GM12878 (cell line): ENCODE measurements around a stretch of chr10.

DNA sequence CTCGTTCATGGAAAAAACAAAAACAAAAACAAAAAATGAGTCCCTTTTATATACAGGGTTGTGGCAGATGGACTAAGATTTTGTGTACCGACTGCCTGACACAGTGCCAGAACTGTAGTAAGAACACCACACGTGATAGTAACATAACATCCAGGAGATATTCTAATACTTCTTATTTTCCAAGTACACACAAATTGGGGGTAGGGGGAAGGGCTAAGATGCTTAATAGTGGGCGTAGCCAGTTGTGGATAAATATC lies 527 bp upstream of the STAMBPL1 start:
- RAMPAGE, long total RNA = no peak
- RRBS, 2 experiments = no CpG with 5 or more reads among the region's 4 CpGs
CAGE:
- cytosol, long polyA minus RNA = no peak
- cytosol, long polyA plus RNA = no peak
- long polyA plus RNA = no peak
- nucleolus, long total RNA = no peak
- nucleus, long polyA plus RNA = no peak
- nucleus, long total RNA = no peak

DNA sequence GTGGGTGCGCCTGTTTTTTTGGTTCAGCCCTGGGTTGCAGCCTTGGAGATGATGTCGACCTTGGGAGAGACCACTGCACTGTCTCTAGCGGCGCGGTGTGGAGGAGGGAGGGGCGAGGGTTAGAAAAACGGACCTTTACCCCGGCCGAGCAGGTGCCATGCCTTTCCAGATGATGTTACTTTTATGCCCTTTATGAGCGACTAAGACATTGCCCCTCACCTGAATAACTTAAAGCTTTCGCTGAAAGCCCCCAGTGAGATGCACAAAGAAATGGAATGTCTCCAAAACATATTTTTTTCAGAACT lies 863 bp downstream of the STAMBPL1 start:
- RAMPAGE, long total RNA = no peak
- RRBS, 2 experiments = no CpG with 5 or more reads among the region's 11 CpGs
CAGE:
- cytosol, long polyA minus RNA = no peak
- cytosol, long polyA plus RNA = no peak
- long polyA plus RNA = no peak
- nucleolus, long total RNA = no peak
- nucleus, long polyA plus RNA = no peak
- nucleus, long total RNA = no peak

DNA sequence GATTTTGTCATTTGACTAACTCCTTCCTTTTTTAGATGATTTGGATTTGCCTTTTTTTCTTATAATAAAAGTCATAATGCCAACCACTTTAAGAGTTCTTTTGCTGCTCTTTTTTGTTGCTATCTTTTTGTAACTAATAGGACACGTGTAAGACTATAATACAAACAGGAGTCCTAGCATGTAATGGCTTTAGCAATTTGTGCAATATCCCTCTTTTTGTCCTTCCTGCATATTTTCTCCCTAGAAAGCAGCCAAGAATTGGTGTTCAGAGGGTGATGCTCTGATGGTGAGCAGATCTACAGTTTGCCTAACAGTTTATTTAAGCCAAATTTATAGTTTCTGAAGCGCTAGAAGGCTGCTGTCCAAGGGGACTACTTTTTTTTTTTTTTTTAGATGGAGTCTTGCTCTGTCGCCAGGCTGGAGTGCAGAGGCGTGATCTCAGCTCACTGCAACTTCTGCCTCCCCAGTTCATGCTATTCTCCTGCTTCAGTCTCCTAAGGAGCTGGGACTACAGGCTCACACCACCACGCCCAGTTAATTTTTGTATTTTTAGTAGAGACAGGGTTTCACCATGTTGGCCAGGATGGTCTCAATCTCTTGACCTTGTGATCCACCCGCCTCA lies 18.9 kb upstream of the FAS start:
- RAMPAGE, long total RNA = no peak
- RRBS, 2 experiments = no CpG with 5 or more reads among the region's 6 CpGs
CAGE:
- cytosol, long polyA minus RNA = no peak
- cytosol, long polyA plus RNA = no peak
- long polyA plus RNA = no peak
- nucleolus, long total RNA = no peak
- nucleus, long polyA plus RNA = no peak
- nucleus, long total RNA = no peak

GRCh38 chr10:88990332-88990410 lies 427 bp upstream of the FAS start:
- RAMPAGE, long total RNA = no peak
CAGE:
- cytosol, long polyA minus RNA = no peak
- cytosol, long polyA plus RNA = no peak
- long polyA plus RNA = no peak
- nucleolus, long total RNA = no peak
- nucleus, long polyA plus RNA = no peak
- nucleus, long total RNA = no peak

DNA sequence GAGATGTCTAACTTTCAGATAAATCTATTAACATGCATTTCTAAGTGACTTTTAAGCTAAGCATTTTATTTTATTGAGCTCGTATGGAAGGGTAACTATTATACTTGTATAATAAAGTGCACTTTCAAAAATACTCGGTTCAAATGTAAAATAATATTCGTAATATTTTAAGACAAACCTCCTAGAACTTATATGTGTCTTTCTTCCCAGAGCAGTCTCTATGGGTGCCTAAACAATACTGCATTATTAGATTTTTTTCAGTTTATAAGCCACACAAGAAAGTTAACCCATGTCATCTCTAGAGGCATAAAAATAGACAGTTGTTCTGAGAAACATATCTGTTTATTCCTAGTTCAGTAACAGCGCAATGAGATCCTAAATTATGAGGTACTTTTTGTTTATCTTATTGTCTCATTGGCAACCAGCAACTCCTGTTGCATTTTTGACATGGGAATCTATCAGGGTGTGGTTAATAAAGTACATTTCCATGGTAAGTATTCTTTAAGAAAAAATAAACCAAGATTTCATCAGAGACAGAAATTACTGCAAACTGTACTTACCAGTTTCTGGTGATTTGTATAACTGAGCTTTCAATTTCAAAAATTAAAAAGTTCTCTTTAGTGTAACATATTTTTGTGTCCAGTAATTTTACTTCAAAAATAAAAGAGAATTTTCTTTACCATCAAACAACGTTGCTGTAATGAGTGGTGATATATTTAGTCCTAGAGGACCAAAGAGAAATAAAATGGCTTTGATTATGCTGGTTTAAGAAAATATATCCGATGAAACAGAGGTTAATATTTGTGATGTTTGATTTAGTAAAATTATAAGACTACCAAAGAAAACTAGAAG lies 9.0 kb downstream of the FAS start:
- RAMPAGE, long total RNA = no peak
- RRBS, 2 experiments = no CpG with 5 or more reads among the region's 6 CpGs
CAGE:
- cytosol, long polyA minus RNA = no peak
- cytosol, long polyA plus RNA = no peak
- long polyA plus RNA = no peak
- nucleolus, long total RNA = no peak
- nucleus, long polyA plus RNA = no peak
- nucleus, long total RNA = no peak

DNA sequence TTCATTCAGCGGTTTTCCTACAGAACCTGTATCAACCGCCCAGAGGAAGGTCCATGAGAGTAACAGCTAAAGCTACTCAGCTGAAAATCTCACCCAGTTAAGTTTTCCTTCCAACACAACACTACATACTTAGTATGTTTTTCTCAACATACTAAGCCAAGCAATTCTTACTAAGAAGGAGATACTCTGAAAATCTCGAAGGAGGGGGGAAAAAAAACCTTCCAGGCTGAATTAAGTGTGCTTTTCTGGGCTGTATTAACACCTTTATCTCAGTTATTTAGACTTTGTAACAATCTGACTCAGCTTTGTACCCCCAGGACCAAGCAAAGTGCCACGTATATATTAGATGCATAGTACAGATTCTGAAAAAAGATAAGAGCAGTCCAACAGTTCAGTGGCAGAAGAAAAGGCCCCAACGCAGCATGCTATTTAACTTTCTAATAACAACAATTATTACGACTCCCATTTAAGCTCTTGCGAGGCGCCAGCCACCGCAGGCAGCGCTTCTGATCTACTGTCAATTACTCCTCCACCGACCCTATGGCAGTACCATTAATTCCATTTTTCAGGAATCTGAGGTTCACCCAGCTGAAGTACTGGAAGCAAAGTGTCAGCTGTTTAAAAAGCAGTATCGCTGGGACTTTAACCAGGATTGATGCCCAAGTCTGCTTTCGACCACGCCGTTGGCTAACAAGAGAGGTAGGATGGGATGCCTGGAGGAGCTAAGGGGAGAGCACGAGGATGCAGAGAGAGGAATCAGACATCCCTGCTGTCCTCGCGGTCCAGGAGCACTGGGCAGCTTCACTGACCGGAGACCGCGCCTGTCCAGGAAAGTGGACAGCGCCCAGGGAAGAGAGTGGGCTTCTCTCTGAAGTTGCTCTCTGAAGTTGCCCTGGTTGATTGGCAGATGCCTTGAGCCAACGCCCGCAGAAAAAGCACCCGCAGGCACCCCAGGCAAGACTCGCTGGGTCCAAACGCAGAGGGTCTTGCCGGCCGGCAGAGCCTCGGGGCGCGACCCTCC lies 617 bp downstream of the LIPA start:
- RAMPAGE, long total RNA = no peak
- RRBS, 2 experiments = 0 to 4% methylated on average over 4 of the region's 32 CpGs
CAGE:
- cytosol, long polyA minus RNA = no peak
- cytosol, long polyA plus RNA = no peak
- long polyA plus RNA = no peak
- nucleolus, long total RNA = no peak
- nucleus, long polyA plus RNA = no peak
- nucleus, long total RNA = no peak

DNA sequence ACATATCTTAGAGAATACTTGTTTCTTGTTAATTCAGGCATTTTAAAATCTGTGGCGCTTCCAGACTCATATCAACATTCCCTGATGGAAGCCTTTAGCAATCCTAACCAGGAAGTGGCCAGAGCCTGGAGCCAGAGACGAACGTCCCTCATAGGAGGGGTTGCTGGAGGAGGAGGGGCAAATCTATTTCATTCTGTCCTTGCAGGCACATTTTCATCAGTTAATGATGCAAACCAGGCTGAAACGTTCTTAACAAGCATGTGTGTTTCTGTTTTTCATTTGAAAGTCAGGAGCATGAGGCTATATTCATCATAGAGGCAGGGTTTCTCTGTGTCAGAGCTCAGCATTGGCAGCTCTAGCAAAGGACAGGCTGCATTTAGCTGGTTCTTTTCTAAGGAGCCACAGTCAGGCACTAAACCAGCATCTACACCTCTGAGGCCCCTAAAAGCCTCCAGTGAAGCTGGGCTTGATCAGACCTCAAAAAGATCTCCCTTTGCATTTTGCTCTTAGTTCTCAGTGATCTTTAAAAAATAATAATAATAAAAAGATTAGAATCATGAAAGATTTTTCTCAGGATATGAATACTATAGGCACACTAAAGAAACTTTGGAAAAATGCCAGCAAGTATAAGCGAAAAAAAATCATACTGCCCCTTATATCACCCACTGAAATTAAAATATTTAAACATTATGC lies 17.7 kb upstream of the IFIT2 start:
- RAMPAGE, long total RNA = no peak
- RRBS, 2 experiments = no CpG with 5 or more reads among the region's 5 CpGs
CAGE:
- cytosol, long polyA minus RNA = no peak
- cytosol, long polyA plus RNA = no peak
- long polyA plus RNA = no peak
- nucleolus, long total RNA = no peak
- nucleus, long polyA plus RNA = no peak
- nucleus, long total RNA = no peak

GRCh38 chr10:89342461-89343215 lies 14.8 kb downstream of the IFIT3 start:
- RAMPAGE, long total RNA = no peak
- RRBS, 2 experiments = no CpG with 5 or more reads among the region's 2 CpGs
CAGE:
- cytosol, long polyA minus RNA = no peak
- cytosol, long polyA plus RNA = no peak
- long polyA plus RNA = no peak
- nucleolus, long total RNA = no peak
- nucleus, long polyA plus RNA = no peak
- nucleus, long total RNA = no peak

DNA sequence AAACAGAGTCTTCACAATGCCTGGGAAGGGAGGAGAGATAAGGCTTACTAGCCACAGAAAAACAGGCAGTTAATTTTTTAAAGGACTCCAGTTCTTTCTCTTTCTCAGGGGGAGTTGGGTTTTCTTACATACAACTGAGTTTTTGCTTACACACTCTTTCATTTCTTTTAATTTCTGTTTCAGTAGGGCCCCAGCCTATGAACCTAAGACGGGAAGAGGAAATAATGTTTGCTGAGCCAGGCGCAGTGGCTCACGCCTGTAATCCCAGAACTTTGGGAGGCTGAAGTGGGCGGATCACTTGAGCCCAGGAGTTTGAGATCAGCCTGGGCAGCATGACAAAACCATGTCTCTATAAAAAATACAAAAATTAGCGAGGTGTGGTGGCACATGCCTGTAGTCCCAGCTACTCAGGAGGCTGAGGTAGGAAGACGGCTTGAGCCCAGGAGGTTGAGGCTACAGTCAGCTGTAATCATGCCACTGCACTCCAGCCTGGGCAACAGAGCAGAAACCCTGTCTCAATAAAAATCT lies 23.1 kb downstream of the IFIT3 start:
- RAMPAGE, long total RNA = no peak
- RRBS, 2 experiments = no CpG with 5 or more reads among the region's 6 CpGs
CAGE:
- cytosol, long polyA minus RNA = no peak
- cytosol, long polyA plus RNA = no peak
- long polyA plus RNA = no peak
- nucleolus, long total RNA = no peak
- nucleus, long polyA plus RNA = no peak
- nucleus, long total RNA = no peak

- RAMPAGE, long total RNA = no peak
- RRBS, 2 experiments = no CpG with 5 or more reads among the region's 7 CpGs
CAGE:
- cytosol, long polyA minus RNA = no peak
- cytosol, long polyA plus RNA = no peak
- long polyA plus RNA = no peak
- nucleolus, long total RNA = no peak
- nucleus, long polyA plus RNA = no peak
- nucleus, long total RNA = no peak
Observed at GRCh38 chr10:89468508-89469017, 54.2 kb downstream of the IFIT5 start.

DNA sequence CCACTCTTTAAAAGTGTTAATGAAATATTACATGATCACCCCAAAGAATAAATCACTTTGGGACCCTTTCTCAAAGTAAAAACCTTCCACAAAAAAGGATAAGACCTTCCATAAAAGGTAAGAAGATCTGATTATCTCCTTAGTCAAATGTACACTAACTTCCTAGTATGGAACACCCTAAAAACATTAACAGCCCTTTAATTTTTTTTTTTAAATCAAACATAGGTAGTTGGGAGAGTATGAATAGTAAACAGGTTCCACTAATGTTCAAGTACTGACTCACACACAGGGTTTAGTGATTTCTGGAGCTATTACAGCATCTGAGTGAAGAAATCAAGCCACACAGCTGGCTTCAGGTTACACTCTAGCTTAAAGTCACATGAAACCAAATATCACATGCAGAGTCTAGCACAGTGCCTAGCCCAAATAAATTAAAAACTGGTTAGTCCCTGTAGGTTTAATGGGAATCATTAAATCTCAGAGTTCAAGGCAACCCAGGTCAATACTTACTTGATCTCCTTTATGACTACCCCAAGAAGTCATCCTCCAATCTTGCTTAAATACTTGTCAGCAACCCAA lies 11.6 kb downstream of the PANK1 start:
- RAMPAGE, long total RNA = no peak
CAGE:
- cytosol, long polyA minus RNA = no peak
- cytosol, long polyA plus RNA = no peak
- long polyA plus RNA = no peak
- nucleolus, long total RNA = no peak
- nucleus, long polyA plus RNA = no peak
- nucleus, long total RNA = no peak

DNA sequence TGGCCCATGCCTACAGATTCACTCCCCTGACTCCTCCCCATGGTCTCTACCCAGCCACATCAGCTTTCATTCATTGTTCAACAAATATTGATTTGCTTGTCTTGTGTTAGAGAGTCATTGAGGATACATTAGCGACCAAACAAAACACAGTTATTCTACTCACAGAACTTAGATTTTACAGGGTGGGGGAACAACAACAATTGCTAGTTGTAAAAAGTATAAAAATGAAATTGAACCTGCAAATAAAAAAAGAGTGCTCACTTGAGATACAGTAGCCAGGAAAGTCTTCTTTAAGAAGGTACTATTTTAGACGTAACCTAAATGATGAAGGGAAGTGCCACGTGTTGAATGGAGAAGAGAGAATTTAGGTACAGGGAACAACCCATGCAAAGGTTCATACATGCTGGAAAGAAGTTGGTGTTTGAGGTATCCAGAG lies 1.6 kb upstream of the KIF20B start:
- RAMPAGE, long total RNA = no peak
- RRBS, 2 experiments = no CpG with 5 or more reads among the region's 3 CpGs
CAGE:
- cytosol, long polyA minus RNA = no peak
- cytosol, long polyA plus RNA = no peak
- long polyA plus RNA = no peak
- nucleolus, long total RNA = no peak
- nucleus, long polyA plus RNA = no peak
- nucleus, long total RNA = no peak

- RAMPAGE, long total RNA = no peak
- RRBS, 2 experiments = no CpG with 5 or more reads among the region's 4 CpGs
CAGE:
- cytosol, long polyA minus RNA = no peak
- cytosol, long polyA plus RNA = no peak
- long polyA plus RNA = no peak
- nucleolus, long total RNA = no peak
- nucleus, long polyA plus RNA = no peak
- nucleus, long total RNA = no peak
Observed at GRCh38 chr10:89702478-89702878, 1.1 kb downstream of the KIF20B start.

DNA sequence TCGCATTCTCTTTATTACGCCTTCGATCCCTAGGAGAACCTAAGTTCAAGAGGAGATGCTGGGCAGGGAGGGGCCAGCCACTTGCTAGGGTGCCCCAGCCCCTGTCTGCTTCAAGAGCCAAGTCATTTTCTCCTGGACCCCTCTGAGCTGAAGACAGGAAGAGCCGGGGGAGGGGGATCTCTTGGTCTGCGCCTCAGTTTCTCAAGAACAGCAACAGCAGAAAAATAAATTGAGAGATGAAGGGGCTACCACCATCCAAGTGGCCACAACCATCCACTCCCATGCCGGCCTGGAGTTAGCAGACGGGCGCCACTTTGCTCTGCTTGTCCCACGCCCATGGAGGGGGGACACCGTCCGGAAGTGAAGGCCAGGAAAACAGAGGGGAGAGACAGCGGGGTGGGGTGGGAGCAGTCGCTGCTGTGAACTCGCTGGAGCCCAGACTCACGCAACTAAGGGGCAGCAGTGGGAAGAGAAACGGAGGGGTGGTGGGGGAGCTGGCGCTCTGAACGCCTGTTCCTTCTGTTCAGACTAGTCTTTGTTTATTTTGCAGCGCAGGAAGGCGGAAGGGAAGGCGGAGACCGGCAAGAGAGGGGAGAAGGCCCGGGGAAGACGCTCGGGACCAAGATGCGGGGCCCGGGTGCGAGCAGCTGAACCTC lies 135.4 kb downstream of the KIF20B start:
- RAMPAGE, long total RNA = no peak
- RRBS, 2 experiments = 60 to 62% methylated on average over 8 of the region's 28 CpGs
CAGE:
- cytosol, long polyA minus RNA = no peak
- cytosol, long polyA plus RNA = no peak
- long polyA plus RNA = no peak
- nucleolus, long total RNA = no peak
- nucleus, long polyA plus RNA = no peak
- nucleus, long total RNA = no peak

DNA sequence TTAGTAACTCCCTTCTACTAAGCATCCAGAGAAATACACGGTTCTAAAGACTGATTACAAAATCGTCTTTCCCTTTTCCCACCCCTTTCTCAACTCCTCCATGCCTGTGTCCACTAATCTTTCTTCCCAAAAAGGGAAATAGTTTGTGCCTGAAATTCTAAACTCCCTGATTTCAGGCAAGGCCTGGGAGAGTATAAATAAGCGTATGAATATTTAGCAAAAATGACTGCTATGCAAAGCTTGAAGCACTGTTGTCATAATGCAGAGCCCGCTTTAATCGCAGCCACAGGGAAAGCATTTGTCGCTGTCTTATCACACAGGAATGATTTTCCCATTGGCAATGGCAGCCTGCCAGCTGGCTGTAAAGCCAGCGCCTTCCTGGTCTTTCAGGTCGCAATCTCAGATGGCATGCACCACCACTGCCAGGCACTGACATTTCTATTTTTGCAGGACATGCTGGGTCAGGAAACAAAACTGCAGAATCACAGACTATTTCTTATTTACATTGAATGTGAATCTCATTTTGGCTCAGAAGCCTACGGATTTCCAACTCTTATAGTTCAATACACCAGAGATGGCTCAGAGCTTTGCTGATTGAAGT lies 142.8 kb upstream of the PCGF5 start:
- RAMPAGE, long total RNA = no peak
- RRBS, 2 experiments = no CpG with 5 or more reads among the region's 9 CpGs
CAGE:
- cytosol, long polyA minus RNA = no peak
- cytosol, long polyA plus RNA = no peak
- long polyA plus RNA = no peak
- nucleolus, long total RNA = no peak
- nucleus, long polyA plus RNA = no peak
- nucleus, long total RNA = no peak

DNA sequence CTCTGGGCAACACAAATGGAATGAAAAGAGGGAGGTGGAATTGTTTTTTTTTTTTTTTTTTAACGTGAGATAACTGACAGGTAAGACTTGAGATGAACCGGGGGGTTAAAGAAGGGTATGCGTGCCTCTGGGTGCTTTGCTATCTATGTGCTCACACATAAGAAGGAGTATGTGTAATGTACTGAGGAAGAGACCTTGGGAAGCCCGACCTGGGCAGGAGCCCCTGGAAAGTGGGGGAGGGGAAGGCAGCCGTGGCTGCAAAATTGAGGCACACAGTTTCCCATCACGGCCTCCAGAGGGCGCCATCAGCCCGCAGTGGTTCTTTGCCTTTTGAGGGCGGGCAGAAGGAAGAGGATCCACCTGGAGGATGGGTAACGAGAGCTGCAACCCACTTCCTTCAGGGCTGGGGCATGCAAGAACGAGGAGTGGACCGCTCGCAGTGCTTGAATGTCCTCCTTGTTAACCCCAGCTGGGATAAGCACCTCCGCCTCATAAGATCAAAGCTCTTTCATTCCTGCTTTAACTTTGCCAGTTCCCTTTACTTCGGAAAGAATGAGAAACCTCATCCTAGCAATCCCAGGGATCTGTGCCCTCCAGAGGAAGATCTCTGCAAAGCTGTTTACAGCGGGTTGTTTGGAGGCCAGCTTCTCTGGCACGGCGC lies 77.8 kb downstream of the PCGF5 start:
- RAMPAGE, long total RNA = no peak
- RRBS, 2 experiments = no CpG with 5 or more reads among the region's 18 CpGs
CAGE:
- cytosol, long polyA minus RNA = no peak
- cytosol, long polyA plus RNA = no peak
- long polyA plus RNA = no peak
- nucleolus, long total RNA = no peak
- nucleus, long polyA plus RNA = no peak
- nucleus, long total RNA = no peak

- RAMPAGE, long total RNA = no peak
- RRBS, 2 experiments = no CpG with 5 or more reads among the region's 3 CpGs
CAGE:
- cytosol, long polyA minus RNA = no peak
- cytosol, long polyA plus RNA = no peak
- long polyA plus RNA = no peak
- nucleolus, long total RNA = no peak
- nucleus, long polyA plus RNA = no peak
- nucleus, long total RNA = no peak
Observed at GRCh38 chr10:91411135-91411483, 965 bp downstream of the HECTD2 start.

GRCh38 chr10:91607404-91608330 lies 25.2 kb downstream of the PPP1R3C start:
- RAMPAGE, long total RNA = no peak
- RRBS, 2 experiments = no CpG with 5 or more reads among the region's 6 CpGs
CAGE:
- cytosol, long polyA minus RNA = no peak
- cytosol, long polyA plus RNA = no peak
- long polyA plus RNA = no peak
- nucleolus, long total RNA = no peak
- nucleus, long polyA plus RNA = no peak
- nucleus, long total RNA = no peak

- RAMPAGE, long total RNA = no peak
- RRBS, 2 experiments = no CpG with 5 or more reads among the region's 23 CpGs
CAGE:
- cytosol, long polyA minus RNA = no peak
- cytosol, long polyA plus RNA = no peak
- long polyA plus RNA = no peak
- nucleolus, long total RNA = no peak
- nucleus, long polyA plus RNA = no peak
- nucleus, long total RNA = no peak
Observed at GRCh38 chr10:91749455-91750056, 48.7 kb upstream of the TNKS2 start.

- RAMPAGE, long total RNA = no peak
- RRBS, 2 experiments = no CpG with 5 or more reads among the region's 5 CpGs
CAGE:
- cytosol, long polyA minus RNA = no peak
- cytosol, long polyA plus RNA = no peak
- long polyA plus RNA = no peak
- nucleolus, long total RNA = no peak
- nucleus, long polyA plus RNA = no peak
- nucleus, long total RNA = no peak
Observed at GRCh38 chr10:91848349-91848859, 50.2 kb downstream of the TNKS2 start.